ENCODE data around the genes C19orf53, ASF1B, ADGRL1 and PTGER1.

- PRO-cap, result unidirectional peak, plus-strand start at chr19:13774473; bidirectional peak, plus-strand start at chr19:13774803, minus-strand start at chr19:13774700
These were observed at the start of gene C19orf53 for GRCh38 chr19:13773778-13774944. Gene C19orf53, plus strand, starts transcription at chr19:13774456.

DNA sequence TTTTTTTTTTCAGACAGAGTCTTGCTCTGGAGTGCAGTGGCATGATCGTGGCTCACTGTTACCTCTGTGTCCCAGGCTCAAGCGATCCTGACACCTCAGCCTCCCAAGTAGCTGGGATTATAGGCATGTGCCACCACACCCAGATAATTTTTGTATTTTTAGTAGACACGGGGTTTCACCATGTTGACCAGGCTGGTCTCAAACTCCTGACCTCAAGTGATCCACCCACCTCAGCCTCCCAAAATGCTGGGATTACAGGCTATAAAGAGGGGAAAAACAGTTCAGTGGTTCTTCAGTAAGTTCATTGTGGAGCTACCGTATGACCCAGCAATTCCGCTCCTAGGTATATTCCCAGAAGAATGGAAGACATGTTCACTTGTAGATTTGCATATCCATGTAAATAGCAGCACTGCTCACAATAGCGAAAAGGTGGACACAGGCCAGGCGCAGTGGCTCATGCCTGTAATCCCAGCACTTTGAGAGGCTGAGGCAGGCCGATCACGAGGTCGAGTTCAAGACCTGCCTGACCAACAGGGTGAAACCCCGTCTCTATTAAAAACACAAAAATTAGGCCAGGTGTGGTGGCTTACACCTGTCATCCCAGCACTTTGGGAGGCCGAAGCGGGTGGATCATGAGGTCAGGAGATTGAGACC, 5.5 kb downstream of the C19orf53 start:
- PRO-cap, result no peak

DNA sequence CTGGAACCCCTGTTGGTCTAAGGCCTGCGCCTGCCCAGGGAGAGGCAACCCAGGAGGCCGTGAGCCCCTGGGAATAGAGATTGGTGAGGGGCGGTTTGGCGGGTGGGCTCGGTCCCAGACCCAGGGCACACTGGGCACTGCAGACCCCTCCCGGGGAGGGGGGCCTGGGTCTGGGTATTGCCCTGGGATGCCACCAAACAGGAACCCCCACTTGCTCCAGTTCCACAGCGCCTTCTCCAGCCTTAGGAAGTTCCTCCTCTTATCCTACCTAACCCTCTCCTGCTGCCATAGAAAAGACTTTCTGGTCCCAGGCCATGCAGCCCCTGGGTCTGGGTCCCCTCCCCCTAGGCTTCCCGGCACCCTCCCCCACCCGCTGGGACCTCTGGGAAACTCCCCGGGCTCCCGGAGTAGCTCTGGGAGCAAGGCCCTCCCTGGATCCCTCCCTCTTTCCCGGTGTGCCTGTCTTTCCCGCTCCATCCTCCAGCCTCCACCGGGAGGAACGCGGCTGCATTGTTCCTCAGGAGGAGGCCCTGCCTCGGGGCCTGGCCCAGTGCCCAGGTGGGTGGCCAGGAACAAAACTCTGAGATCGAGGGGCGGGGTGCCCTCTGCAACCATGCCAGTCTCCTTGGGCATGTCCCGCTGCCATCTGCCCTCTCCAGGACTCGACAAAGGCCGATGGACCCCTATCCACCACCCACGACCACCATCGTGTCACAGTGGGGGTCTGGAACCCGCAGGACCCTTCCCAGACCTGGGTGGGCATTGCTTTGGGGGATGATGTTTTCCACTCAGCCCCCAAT, 33.5 kb upstream of the NANOS3 start:
- PRO-cap, result bidirectional peak, plus-strand start at position 616 of the sequence, minus-strand start at position 501 of the sequence

DNA sequence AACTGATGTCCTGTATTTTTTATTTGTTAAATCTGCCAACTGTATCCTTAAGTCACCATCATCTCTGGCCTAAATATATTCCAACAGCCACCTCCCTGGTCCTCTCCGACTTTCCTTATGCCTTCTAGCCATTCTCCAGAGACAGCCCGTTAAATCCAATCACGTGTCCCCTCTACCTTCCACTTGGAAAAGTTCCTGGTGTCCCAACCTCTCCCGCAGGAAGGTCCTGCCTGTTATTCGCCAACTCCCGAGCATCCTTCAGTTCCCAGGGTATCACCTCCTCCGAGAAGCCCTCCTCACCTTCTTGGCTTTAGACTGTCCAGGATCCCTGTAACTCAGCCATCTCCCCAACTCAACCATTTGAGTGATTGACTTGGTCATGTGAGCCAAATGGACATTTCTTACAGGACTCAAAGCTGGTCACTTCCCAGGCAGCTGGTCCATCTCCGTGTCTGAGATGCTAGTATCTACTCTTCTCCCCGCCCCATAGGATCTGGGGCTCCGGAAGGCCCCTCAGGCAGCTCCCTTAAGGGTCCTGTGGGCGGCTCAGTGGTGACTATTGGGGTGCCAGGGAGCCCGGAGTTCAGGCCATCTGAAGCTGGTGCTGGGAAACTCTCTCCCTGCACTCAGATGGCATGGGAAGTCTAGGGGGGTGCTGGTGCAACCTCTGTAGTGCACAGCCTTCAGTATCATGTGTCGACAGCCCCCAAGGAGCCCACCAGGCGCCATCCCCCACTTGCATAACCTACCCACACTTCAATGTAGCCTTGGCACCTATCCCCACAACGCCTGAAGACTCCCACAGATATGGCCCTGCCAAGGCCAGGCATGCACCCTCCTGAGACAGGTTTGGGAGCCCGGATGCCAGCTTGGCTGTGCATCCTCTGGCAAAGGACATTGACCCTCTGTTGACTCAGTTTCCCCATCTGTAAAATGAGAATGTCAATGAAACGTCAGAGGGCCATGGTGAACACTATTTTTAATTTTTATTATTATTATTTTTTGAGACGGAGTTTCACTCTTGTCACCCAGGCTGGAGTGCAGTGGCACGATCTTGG, 27.8 kb upstream of the NANOS3 start:
- PRO-cap, result no peak

- PRO-cap, result unidirectional peak, plus-strand start at chr19:13850620
These were observed 26.7 kb upstream of the NANOS3 start for GRCh38 chr19:13850097-13850738.

DNA sequence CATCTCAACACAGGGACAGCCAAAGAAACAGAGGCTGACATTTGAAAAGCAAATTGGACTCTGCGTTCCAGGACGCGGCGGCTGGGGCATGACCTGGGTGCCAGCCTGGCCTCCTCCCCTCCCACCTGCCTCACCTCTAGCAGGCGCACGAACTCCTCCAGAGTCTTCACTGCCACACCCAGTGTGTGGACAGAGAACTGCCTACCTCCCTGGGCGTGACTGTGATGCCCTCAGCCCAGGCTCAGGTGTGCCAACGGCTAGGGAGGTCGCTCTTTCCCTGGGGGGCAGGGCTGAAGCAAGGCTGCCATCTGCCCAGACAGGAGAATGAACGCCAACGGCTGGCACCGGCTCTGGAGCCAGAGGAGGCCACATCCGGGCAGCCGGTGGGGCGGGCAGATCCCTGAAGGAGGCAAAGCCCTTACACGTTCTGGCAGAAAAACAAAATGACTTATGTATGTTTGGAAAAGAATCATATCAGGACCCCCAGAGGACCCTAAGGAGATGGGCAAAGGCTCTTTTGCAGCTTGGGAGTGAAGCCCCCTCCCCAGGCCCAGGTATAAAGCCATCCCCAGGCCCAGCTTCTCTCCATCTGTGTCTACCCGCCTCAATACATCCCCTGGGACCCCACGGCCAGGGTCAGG, 11.4 kb downstream of the NANOS3 start:
- PRO-cap, result bidirectional peak, plus-strand start at position 175 of the sequence, minus-strand start at position 138 of the sequence

DNA sequence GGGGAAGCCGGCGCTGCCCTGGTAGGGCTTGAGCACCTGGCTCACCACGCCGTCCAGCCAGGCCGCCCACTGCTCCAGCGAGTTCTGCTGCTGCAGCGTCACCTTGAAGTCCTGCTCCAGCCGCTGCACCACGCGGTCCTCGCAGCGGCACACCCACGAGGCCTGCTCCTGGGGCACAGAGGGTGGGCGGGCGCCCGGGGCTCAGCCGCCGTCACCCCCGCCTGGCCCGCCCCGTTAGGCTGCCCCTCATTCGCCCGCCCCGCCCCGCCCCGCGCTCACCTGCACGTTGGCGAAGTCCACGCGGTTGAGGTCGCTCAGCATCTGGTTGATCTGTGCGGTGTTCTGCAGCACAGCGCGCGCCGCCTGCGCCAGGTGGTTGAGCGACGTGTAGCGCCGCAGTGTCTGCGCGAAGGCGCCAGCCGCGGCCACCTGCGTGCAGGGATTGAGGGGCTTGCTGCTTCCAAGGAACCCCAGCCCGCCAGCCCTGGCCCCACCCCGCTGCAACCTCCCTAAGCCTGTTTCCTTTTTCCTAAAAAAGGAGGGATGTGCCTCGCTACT, 11.3 kb downstream of the DCAF15 start:
- PRO-cap, result no peak

DNA sequence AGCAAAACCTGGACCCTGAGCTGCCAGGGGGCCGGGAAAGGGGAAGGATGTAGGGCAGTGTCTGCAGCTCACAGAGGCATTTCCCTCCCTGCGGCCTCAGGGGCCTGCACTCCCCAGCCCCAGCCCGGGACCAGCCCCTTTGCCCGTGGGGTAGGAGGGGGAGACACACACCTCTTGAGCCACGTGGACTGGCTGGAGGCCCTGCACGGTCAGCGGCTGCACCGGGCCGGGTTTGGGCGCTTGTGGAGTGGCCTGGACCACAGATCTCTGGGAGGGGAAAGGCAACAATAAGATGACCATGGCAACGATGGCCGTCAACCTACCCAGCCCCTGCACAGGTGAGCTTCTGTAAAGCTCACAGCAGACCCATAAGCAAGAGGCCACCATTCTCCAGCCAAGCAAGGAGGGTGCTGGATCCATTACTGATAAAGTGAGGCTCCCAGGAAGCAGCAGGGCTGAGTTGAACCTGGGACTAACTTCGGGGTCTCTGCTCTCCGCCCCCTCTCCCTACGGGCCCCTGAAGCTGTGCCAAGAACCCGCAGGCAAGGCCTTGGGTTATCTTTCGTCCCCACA, 26.8 kb downstream of the RFX1 start:
- PRO-cap, result no peak

GRCh38 chr19:14070660-14071087, 1.9 kb upstream of the MISP3 start:
- PRO-cap, result no peak

- PRO-cap, result bidirectional peak, plus-strand start at chr19:14136813, minus-strand start at chr19:14136582; unidirectional peak, plus-strand start at chr19:14137168
These were observed at the start of gene ASF1B for GRCh38 chr19:14136517-14137350. Gene ASF1B, minus strand, starts transcription at chr19:14136589.

DNA sequence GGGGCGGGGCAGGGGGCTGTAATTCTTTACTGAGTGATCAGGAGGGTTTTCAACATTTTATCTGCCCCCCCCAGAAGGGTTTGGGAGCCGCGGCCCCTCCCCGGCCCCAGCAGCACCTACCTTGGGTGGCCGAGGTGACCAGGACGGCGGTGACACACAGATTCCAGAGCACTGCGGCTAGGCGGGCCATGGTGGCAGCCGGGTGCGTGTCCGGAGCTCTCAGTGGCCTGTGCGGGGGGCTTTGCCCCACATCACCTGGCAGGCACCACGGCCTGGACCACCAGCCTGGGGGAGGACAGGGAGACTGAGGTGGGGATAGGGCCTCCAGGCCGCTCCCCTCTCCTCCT, 22.6 kb downstream of the ADGRL1 start:
- PRO-cap, result no peak

DNA sequence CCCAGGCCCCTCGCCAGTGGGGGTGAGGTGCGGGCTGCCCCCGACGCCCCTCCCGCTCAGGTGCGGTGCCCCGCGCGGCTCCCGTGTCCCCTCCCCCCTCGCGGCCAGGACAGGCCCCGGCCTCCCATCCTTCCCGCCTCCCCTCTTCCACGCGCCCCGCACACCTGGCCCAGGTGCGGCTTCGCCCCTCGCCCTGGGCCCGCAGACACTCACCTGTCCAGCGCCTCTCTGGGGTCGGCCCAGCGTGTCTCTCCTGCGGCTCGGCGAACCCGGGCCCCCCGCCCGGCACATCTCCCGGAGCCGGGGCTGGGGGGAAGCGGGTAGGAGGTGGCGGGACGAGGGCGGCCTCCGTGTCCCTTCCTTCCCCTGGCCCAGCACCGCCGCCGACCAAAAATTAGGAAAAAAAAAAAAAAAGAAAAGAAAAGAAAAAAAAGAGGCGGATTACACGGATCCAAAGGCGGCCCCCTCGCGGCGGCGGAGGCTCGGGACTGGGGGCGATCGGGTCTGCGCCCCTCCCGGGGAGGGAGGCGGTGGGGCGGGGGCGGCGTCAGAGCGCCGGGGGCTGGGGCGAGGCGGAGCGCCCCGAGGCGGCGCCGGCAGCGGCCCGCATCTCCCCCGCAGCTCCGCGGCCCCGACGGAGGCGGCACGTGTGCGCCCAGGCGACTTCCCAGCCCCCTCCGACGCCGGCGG, at the start of gene ADGRL1:
TSS of gene ADGRL1 (minus strand) at position 398 of the 690 bp plus-strand sequence.
- PRO-cap, result no peak

GRCh38 chr19:14283723-14284525, 78.0 kb upstream of the ADGRL1 start:
- PRO-cap, result no peak

GRCh38 chr19:14369442-14370142, 11.7 kb upstream of the ADGRE5 start:
- PRO-cap, result unidirectional peak, minus-strand start at chr19:14369940

DNA sequence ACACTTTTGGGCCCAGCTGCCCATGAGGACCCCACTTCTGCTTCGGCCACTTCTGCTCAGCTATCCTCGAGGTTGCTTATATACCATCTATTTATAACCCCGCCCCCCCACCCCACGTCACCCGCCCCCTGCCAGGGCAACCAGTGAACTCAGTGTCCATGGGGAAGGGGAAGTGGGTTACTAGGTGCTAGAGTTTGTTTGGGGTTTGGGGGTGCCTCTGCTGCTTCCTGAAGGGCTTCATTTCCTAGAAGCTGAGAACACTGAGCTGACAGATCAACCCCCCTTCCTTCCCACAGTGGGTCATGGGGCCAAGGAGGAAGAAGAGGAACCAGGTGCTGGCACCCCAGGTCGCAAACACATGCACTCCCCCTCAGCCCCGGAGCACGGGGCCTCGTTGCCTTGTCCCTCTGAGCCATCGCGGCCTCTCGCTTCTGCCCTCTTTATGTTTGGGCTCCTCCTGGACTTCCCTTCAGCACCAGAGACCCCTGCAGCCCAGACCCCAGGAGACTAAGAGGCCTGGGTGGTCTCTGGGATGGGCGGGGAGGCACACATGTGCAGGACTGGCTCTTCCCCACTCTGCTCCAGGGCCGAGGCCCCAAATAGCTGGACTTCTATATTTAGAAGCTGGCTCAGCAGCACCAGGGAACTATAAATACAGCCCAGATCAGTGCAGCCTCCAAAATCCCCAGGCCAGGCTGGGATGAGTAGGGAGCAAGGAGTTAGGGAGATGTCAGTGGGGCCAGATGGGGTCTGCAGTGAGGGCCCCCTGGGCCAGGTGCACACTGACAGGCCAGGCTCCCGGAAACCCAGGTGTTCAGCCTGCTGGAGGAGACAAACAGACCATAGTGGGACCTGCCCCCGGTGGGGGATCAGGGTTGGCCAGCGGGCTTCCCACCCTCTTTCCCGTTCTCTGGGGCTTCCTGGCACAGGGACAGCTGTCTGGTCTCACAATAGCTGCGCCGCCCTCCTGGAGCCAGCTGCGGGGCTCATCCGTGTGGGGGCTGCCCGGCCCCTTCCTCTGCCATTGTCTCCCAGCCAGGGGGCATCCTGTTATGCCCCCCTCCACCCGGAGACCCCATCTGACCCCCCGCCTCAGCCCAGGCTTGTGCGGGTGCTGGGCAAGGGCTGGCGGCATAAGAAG, 5.7 kb upstream of the ADGRE5 start:
- PRO-cap, result bidirectional peak, plus-strand start at position 331 of the sequence, minus-strand start at position 54 of the sequence

- PRO-cap, result bidirectional peak, plus-strand start at chr19:14384472, minus-strand start at chr19:14384352; unidirectional peak, plus-strand start at chr19:14384472
These were observed 2.7 kb downstream of the ADGRE5 start for GRCh38 chr19:14383429-14384760.

GRCh38 chr19:14408238-14409008, 10.7 kb downstream of the DDX39A start:
- PRO-cap, result bidirectional peak, plus-strand start at chr19:14408295, minus-strand start at chr19:14408186

GRCh38 chr19:14475245-14476347, at the start of gene PTGER1:
Gene PTGER1, minus strand, starts transcription at chr19:14475354.
- PRO-cap, result no peak

DNA sequence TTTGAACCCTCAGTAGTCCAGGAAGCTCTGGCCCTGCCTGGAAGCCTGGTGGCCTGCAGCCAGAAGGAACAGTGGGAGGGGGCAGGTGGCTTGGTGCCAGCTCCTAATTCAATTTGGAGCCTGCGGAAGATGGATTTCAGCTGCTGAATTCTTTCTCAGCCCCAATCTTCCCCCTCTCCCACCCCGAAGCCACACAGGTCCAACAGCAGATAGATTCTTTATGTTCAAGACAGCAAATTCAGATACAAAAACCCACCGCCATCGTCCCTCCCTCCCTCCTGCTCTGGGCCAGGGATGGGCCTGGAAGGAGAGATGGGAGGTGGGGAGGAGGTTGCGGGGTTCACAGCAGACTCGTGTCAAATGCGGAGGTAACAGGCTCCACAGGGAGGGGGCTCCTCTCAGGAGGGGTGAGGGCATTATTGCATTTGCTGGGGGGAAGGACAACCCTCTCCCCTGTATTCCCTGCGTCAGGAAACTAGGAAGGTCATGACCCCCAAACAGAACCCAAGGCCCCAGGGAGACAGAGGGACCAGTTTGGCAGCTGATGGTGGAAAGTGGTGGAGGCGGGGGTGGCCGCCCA, 2.5 kb upstream of the PTGER1 start:
- PRO-cap, result no peak

- PRO-cap, result no peak
These were observed 1.7 kb upstream of the DNAJB1 start for GRCh38 chr19:14519746-14520372.

Data from jejunum (tissue), 1 donor.